Zone of skin (tissue), 1 donor: ENCODE measurements around a stretch of chr16.

DNA sequence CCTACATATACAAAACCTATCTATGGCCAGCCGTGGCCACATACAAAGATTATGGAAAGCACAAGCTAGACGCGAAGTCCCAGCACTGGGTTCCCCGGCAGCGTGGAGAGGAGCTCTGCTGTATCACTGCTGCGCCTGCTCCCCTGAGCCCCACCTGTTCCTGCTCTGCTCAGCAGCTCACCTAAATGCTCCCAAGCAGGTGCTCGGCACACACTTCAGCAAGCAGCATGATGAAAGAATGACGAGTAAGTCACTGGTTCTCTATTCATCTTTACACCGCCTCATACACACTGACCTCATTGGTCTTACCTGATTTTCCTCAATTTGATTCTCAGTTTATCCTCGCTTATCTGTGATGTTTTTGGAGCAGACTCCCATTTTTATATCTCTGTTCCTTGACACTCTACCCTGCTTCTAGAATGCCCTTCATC lies 20.5 kb downstream of the ZDHHC7 start:
- RRBS = no CpG with 5 or more reads among the region's 10 CpGs

- RRBS = no CpG with 5 or more reads among the region's 9 CpGs
Measured at GRCh38 chr16:84993351-84994183, 17.8 kb downstream of the ZDHHC7 start.

GRCh38 chr16:85157709-85158441 lies 45.6 kb upstream of the CIBAR2 start:
- RRBS = no CpG with 5 or more reads among the region's 13 CpGs

GRCh38 chr16:85159329-85159966 lies 47.2 kb upstream of the CIBAR2 start:
- RRBS = no CpG with 5 or more reads among the region's 11 CpGs

DNA sequence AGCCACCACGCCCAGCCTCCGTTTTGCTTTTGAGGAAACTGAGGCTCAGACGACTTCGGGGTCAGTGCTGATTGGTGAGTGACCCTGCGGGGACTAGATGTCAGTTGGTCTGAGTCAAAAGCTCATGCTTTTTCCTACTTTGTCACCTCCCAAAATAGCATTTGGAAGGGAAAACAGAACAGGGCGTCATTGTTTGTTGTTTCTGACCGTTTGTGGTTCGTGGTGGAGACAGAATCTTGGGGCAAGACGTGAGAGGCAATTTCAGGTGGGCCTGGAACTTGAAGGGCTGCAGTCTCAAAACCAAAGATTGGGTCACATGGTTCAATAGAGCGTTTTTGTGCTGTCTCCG lies 210.6 kb upstream of the CIBAR2 start:
- RRBS = no CpG with 5 or more reads among the region's 11 CpGs

DNA sequence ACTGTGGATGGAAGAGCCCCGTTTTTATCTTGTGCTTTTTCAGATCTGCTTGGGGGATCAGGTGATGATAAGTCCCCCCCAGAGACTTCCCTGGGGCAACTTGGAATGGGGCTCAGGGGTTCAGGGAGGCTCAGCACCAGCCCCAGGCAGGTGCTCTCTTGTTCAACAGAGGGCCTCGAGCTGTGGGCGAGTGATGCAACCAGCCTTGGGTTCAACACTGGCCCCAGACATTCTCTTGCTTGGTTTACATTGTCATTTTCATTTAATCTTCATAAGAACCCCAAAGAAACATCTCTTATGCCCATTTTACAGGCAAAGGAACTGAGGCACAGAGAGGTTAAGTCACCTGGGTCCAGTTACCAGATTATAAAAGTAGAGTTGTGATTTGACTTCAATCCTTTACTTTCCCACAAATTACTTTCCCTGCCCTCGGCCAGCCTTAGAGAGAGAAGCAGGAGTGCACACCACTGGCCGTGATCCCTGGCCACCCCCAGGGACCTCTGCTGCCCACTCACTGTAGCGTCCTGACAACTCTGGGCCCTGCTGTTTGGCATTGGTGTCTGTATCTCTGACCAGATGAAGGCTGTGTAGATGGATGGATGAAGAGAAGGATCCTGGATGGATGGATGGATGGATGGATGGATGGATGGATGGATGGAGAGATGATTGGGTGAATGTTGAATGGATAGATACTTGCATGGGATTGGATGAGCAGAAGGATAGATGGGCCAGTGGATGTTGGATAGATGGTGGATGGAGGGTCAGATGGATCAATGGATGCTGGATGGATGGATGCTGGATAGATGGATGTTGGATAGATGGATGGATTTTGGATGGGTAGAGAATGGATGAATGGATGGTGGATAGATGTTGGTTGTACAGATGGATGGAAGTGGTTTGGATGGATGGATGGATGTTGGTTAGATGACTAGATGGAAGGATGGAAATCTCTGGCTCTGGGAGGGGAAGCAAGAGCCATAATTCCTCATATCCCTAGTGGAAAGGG lies 179.8 kb upstream of the GSE1 start:
- RRBS = no CpG with 5 or more reads among the region's 6 CpGs

GRCh38 chr16:85439302-85439942 lies 173.7 kb upstream of the GSE1 start:
- RRBS = no CpG with 5 or more reads among the region's 10 CpGs

GRCh38 chr16:85445274-85445974 lies 167.7 kb upstream of the GSE1 start:
- RRBS = no CpG with 5 or more reads among the region's 25 CpGs

GRCh38 chr16:85462237-85463104 lies 150.7 kb upstream of the GSE1 start:
- RRBS = 4% methylated on average over 51 of the region's 79 CpGs

GRCh38 chr16:85529607-85530120 lies 83.5 kb upstream of the GSE1 start:
- RRBS = no CpG with 5 or more reads among the region's 10 CpGs

- RRBS = 79% methylated on average over 3 of the region's 22 CpGs
Measured at GRCh38 chr16:85531293-85532085, 81.6 kb upstream of the GSE1 start.

DNA sequence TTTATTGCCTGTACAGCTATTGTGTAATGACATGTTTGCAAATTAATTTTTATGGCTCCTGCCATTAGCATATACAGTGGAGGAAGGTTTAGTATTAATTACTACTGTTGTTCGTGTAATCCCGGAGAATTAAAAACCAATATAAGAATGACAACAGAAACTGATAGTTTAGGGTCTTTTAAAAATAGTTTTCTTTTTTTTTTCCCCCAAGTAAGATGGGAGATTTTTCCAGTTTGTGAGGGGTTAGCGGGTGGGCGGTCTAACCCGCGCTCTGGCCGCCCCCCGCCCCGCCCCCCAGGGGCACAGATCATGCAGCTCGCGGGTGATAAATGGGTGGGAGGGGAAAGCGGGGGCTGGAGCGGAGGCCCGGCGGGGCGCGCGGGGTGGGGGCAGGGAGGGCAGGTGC lies 60.3 kb upstream of the GSE1 start:
- RRBS = 2% methylated on average over 5 of the region's 18 CpGs

DNA sequence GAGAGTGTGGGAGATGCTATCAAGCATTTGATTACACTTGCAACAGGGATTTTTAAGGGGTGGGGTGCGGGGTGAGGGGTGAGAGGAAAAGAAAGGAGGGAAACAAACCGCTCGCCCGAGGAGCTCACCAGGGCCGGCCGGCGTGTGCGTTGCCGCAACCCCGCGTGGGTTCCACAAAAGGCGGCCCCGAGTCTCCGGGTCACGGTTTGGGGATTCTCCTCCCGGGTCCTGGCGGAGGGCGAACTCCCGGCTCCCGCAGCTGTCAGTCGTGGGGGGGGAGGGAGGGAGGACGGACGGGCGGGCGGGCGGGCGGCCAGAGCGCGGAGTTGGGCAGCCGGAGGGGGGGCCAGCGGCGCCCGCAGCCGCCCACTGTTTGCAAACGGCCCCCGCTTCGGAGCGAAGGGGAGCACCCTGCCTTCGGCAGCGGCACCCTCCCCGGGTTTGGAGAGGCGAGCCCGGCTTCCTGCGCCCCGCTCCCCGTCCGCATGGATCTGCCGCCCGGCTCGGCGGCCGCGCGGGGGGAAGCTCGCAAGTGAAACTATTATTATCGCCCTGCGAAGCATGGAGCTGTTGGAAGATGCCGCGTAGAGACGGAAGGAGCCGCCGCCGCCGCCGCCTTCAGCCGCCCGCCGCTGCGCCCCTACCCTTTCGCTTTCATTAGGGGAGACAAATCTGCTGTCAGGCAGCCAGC lies 58.5 kb upstream of the GSE1 start:
- RRBS = 1% methylated on average over 29 of the region's 70 CpGs

DNA sequence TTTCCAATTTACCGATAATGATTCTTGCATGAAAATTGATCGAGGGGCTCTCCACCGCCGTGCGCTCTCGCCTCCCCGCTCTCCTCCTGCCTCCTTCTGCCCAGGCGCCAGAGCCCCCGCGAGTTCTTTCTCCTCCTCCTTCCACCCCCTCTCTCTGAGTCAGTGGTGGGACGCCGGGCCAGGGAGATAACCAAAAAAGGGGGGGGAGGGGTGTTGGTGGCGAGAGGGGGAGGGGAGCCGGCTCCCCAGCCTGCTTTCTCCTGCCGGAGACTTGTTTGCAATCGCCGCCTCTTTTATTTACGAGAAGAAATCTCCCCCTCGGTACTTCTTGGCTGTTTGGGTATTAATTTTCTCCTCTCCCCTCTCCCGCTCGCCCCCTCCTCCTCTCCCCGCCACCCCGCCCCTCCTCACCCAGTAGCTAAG lies 57.9 kb upstream of the GSE1 start:
- RRBS = 2% methylated on average over 3 of the region's 23 CpGs

GRCh38 chr16:85556370-85557447 lies 56.4 kb upstream of the GSE1 start:
- RRBS = 2% methylated on average over 27 of the region's 90 CpGs

- RRBS = 94% methylated on average over 6 of the region's 18 CpGs
Measured at GRCh38 chr16:85564242-85565106, 48.6 kb upstream of the GSE1 start.

DNA sequence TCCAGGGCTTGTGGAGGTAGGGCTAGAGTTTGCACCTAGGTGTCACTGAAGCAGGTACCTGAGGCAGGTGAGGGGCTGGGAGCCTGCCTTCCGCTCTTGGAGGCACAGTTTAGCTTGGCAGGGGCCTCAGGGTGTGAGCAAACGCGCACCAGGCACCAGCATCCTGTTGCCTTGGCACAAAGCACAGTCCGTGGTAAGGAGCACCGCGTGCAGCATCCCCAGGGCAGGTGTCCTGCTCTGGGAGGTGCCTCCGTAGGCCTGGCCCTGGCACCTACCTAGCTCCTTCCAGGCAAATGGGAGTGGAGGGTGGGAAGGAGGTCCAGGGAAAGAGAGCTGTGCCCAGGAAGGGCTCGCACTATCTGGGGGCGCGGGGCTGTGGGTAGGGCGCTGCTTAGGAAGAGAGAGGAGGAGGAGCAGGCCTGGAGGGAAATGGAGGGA lies 3.1 kb upstream of the GSE1 start:
- RRBS = no CpG with 5 or more reads among the region's 11 CpGs

DNA sequence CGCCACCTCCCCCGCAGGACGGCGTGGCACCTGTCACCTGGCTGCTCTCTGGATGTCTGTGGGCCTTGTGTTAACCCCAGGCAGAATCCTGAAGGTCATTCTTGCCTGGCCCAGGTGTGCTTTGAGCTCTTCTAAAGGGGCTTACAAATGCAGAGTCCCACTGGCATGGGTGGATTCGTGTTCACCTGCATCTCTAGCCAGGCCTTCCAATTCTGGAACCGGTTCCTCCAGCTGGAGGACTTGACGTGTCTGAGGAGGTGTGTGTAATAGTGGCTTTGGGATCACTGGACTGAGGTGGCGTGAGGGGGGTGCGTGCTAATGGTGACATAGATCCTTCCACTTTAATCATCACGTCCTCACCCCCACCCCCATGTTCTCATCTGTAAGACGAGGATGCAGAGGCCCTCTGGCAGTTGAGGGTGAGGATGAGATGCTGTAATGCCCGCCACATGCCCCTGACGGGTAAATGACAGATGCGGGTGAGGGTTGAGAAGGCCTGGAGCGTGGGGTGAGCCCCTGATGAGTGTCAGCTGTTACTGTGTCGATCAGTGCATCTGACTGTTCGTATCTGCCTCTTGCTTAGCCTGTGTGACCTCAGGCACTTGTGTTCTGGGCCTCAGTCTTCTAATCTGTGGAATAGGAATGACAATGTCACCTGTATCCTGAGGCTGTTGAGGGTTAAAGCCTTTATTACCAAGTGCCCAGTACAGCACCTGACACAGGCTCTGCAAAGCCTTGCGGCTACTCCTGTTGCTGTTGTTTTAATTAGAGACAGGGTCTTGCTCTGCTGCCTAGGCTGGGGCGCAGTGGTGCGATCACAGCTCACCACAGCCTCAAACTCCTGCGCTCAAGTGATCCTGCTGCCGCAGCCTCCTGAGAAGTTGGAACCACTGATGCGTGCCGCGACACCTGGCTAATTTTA lies 5.0 kb downstream of the GSE1 start:
- RRBS = no CpG with 5 or more reads among the region's 25 CpGs

- RRBS = no CpG with 5 or more reads among the region's 11 CpGs
Measured at GRCh38 chr16:85622161-85622760, 9.1 kb downstream of the GSE1 start.

- RRBS = 40% methylated on average over 2 of the region's 27 CpGs
Measured at GRCh38 chr16:85626859-85627877, 14.0 kb downstream of the GSE1 start.